Retinal pigment epithelial cell (primary cell): ENCODE measurements around the genes TAS2R13 and ETV6.

DNA sequence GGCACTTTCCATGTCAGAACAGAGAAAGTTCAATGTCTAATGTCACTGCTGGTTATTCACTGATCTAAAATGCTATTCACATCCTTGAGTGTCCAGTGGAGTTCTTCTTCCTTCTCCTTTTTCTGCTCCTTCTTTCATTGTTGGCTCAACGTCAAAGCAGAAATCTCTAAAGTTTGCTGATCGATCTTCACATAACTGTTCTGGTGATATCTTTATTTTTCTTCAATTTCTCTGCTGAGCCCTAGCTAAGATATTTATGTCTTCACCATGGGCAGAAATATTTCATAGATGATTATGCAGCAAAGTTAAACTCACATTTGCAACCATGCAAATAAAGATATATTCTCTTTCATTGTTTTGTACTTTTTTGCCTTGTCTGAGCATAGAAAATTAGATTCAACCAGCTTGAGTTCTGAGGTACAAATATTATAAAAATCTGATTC is at the start of gene TAS2R13:
TAS2R13 (minus strand) TSS at position 276 of the 443 bp plus-strand sequence.
- RRBS, result no CpG with 5 or more reads among the region's 2 CpGs

DNA sequence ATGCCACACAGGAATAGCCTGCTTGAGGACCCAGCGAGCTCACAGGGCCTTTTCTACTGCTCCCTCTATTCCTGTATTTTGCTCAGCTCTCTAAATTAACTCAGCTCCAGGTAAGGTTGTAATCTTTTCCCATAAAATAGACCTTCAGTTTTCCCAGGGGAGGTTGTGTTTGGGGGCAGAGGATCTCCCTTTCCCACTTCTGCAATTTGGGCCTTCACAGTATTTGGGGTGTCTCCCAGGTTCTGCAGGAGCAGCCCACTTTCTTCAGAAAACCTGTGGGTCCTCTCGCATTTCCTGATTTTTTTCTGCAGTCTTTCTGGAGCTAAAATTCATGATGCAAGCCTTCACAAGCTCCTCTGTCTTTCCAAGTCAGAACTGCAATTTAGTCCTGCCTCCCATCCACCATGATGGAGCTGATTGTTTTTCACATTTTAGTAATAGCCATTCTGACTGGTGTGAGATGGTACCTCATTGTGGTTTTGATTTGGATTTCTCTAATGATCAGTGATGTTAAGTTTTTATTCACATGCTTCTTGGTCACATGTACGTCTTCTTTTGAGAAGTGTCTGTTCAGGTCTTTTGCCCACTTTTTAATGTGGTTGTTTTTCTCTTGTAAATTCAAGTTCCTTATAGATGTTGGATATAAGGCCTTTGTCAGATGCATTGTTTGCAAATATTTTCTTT is 3.9 kb upstream of the TAS2R14 start:
- RRBS, result no CpG with 5 or more reads among the region's 3 CpGs

DNA sequence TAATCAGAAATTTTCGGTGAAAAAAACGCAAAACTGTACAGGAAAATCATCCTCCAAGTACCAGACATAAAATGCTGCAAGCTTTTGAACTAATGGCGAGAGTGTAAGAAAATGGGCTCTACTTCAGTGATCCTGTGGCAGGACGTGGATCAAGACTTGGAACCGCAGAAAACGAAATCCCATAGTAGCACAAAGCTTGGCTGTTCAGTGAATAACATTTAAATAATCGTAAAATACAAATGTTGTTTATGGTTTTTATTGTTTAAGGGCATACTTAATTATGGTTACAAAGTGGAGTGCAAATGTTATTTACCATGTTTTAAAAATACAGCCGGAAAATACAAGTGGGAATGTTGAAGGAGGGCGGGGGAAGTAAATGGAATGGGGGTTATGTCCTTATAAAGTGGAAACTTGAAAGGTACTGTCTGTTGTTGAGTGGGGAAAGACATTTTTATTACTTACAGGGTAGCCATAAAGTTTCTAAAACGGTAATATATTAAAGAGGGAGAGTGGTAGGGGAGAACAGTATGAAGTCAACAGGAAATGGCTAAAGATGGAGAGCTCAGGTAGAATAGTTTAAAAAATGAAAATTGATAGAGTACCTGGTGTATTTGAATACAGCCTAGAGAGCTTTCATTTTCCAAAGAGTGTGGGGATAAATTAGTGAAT is 1.2 kb downstream of the SMIM10L1 start:
- RRBS, result no CpG with 5 or more reads among the region's 10 CpGs

DNA sequence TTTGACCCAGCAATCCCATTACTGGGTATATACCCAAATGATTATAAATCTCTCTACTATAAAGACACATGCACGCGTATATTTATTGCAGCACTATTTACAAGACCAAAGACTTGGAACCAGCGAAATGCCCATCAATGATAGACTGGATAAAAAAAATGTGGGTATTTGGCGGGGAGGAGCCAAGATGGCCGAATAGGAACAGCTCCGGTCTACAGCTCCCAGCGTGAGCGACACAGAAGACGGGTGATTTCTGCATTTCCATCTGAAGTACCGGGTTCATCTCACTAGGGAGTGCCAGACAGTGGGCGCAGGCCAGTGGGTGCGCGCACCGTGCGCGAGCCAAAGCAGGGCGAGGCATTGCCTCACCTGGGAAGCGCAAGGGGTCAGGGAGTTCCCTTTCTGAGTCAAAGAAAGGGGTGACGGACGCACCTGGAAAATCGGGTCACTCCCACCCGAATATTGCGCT is 12.7 kb downstream of the PRB4 start:
- RRBS, result no CpG with 5 or more reads among the region's 23 CpGs

- RRBS, result under 1% methylated on average over 44 of the region's 80 CpGs
Measured at GRCh38 chr12:11649489-11650361, at the start of gene ETV6. Gene ETV6, plus strand, starts transcription at chr12:11649674.

GRCh38 chr12:11675305-11676019 is 26.0 kb downstream of the ETV6 start:
- RRBS, result no CpG with 5 or more reads among the region's 1 CpG

- RRBS, result no CpG with 5 or more reads among the region's 17 CpGs
Measured at GRCh38 chr12:11706493-11707693, 57.4 kb downstream of the ETV6 start.

DNA sequence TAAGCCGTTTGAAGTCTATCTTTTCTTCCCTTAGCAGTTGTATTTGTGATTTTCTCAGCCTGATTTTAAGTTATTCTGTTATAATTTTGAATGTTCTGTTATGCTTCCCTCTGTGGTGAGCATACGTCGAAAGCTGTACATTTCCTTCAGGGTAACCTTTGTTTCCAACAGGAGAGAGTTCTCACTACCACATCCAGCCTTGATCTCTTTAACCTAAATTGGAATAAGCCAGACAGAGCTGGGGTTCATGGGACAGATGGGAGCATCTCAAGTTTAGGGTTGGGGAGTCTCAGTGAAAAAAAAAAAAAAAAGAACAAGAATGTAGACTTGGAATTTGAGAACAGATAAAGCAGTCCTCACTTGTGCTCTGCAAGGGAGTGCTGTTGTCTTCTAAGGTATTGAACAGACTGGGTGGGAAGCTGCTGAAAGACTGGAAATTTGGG is 58.5 kb downstream of the ETV6 start:
- RRBS, result no CpG with 5 or more reads among the region's 3 CpGs

GRCh38 chr12:11740950-11741730 is 91.7 kb downstream of the ETV6 start:
- RRBS, result no CpG with 5 or more reads among the region's 5 CpGs

DNA sequence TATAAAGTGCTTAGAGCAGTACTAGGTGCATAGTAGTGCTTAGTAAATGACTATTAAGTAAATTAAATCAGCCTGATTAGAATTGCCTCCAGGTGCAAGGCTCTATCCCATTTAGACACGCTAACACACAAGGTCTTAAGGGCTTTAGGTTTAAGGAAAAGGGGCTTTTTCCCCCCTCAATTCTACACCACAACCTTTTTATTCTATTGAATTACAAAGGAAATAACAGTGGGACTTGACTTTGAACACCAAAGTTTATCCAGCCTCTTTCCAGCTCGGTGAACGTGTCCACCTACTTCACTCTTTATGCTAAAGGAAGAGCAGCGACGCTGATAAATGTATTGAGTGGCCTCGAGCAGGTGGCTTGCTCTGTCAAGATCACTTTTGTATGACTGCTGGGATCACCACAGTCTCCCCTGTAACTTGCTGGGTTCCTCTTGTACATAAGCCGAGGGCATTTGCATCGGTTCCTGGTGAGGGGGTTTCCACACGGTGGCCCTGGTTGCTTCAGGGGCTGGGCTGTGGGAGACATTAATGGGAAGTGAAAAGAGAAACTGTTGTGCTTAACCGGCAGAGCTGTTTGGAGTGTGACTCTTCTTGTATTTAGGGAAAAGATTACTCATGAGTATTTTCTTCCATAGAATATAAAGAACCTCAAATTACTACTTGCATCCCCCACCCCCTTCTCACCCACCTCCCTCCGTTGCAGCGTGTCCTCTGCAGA is 186.7 kb downstream of the ETV6 start:
- RRBS, result no CpG with 5 or more reads among the region's 12 CpGs

DNA sequence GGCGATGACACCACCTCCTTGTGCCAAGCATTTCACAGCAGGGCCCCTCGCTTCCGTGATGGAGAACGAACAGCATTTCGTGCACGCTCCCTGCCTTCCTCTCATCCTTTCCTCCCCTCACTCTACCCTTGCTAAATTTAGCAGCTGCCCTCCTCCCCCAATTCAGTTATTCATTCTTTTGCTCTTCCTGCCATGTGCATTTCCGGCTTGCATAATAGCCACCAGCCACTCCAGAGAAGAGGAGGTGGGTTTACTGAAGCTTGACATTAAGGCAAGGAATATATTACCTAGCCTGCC is 206.1 kb downstream of the ETV6 start:
- RRBS, result no CpG with 5 or more reads among the region's 7 CpGs

DNA sequence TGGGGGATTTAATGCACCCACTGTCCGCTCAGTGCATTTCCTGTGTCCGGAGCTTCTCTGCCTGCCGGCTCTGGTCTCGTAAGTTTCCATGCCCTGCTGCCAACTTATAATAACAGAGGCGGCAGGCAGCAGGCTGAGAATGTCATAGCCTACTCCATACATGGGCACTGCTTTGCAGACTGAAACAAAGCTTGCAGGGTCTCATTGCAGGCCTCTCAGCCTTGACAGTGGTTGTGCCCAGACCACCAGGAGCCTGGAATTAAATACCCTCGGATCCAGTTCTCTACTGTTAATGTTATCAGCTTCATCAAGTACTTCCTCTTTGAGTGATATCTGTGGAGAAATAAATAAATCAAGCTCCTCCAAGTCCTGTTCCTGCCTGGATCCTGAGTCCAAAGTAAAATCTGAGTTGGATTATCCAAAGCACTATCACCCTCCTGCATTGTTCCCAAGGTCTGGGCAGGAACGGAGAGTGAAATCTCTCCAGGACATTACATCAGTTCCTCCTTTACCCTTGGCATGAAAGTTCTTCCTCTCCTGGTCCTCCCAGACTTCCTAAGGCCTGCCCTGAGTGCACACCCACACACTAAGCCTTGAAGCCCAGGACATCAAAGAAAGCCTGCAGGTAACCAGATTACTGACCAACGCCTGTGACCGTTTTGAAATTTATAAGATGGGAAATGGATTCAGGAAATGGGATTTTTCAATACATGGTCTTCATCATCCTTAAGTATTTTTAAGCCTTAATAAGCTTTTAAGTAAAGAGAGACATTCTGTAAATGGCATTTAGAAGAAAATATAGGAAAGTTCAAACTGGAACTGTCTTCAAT is 206.8 kb upstream of the BCL2L14 start:
- RRBS, result no CpG with 5 or more reads among the region's 9 CpGs

GRCh38 chr12:11869375-11870170 is 201.2 kb upstream of the BCL2L14 start:
- RRBS, result 92% methylated on average over 4 of the region's 29 CpGs

- RRBS, result no CpG with 5 or more reads among the region's 13 CpGs
Measured at GRCh38 chr12:12008858-12009830, 61.6 kb upstream of the BCL2L14 start.

- RRBS, result no CpG with 5 or more reads among the region's 27 CpGs
Measured at GRCh38 chr12:12110896-12111383, 40.2 kb downstream of the BCL2L14 start.

DNA sequence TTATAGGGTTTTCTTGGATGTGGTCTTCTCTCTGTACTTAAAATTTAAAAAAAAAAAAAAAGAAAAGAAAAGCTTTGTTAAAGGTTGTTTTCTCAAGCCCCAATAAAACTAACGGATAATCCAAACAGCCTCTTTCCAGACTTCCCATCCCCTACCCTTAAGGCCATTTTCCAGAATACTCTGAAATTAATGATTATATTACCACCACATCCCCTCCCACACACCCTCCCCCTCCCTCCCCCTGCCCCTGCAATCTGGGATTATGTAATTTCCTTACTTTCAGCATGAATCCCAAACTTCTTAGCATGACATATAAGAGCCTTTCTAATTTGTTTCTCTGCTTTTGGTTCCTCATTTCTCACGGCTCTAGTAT is 50.2 kb downstream of the LRP6 start:
- RRBS, result no CpG with 5 or more reads among the region's 2 CpGs

GRCh38 chr12:12244289-12244781 is 22.5 kb downstream of the LRP6 start:
- RRBS, result no CpG with 5 or more reads among the region's 14 CpGs

GRCh38 chr12:12439494-12440115 is 82.7 kb downstream of the BORCS5 start:
- RRBS, result no CpG with 5 or more reads among the region's 10 CpGs

DNA sequence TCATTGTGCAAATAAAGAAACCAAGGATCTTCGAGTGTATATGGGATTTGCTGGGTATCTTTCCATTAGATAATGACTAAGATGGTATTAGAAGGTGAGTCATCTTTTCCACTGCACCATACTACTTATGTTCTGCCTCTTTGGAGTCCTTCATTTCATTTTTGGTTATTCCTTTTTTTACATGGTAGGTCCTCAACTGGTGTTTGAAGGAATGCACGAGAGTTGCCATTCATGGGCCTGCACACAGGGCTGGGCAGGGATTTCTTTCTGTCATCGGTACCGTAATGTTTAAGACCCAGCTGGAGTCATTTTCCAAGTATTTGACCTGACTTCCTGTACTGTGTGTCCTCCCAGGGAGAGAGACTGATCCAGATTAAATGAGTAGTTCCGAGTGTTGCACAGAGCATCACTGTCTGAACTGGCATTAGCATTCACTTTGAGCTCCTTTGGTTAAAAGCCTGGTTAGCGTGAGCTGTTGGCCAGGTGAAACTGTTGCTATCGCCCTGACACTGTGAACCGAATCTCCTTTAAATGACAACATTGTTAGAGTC is 85.8 kb downstream of the BORCS5 start:
- RRBS, result no CpG with 5 or more reads among the region's 8 CpGs

DNA sequence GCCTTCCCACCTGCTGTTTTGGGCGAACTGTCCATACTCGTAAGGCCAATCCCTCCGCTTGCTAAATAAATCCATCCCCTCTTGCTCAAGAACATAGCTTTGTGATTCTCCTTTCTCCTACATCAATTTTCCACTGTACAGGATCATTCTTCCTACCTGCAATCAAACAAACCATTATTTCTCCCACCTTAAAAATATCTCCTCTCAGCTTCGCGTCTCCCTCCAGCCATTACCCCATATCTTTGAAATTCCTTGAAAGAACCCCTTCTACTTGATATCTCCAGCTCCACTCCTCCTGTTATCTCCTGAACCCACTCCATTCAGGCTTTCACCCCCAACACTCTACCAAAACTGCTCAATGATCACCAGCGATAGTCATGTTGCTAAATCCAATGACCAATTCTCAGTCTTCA is 70.3 kb downstream of the DUSP16 start:
- RRBS, result no CpG with 5 or more reads among the region's 6 CpGs